M059J (cell line): Measurements from ENCODE around the gene ANO1.

DNA sequence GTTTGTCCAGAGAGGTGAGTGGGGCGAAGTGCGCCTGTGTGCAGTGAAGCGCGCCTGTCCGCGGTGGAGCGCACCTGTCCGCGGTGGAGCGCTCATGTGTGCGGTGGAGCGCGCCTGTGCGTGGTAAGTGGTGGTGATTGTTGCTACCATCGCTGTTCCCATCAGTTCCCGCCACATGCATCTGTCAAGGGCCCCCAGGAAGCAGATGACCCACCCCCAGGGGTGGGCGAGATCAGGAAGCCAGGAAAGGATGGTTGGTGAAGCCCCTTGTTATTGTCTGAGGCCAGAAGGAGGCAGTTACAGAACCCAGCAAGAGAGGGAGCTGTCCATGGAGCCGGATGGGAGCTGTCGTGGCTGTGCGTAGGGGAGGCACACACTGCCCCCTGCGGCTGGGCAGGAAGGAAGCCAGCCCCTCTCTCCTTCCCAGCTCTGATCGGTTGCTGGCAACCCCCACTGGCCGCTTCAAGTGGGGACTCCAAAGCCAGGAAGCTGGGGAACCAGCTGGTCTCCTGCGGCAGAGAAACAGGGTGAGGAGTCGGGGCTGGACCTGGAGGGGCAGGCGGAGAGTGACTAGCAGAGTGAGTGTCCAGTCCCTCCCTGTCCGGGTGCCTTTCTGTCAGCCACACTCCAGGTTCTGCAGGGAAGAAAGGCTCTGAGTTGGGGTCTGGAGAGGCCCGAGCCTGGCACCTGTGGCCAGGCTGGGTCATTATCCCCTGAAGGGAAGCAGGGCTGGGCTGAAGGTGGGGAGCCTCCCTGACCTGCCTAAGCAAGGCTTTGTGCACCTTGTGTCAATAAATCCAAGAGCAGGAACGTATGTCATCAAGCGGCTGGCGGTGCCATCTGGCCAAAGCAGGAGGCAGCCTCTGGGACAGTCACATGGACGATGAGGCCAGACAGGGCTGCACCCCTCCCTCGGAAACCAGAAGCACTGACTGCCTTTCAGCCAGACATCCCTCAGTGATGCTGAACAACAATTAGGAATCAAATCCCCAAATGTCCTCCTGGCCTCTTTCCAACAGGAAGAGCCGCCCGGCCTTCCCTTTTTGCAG lies 73.6 kb upstream of the FGF3 start:
- RAMPAGE, long total RNA, result no peak

DNA sequence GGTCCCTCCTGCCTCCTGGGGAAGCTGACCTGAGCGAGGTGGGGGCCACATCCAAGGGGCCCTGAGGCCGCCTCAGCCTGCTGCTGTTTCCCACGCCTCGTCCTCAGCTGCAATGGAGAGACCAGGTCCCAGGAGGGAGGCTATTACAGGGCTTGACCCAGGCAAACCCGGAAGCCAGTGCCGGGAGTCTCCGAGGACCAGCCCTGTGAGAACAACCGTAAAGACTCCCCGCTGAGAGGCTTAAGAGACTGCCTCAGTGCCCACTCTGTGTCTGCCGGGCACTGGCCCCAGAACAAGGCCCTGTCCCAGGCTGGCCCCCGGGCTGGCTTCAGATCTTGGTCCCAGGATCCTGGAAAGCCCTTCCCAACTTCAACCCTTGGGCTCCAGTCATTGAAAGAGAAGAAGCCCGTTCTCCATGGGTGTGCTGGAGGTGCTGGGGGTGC lies 124.3 kb upstream of the FGF3 start:
- RAMPAGE, long total RNA, result no peak

- RAMPAGE, long total RNA, result no peak
These were observed 111.2 kb upstream of the ANO1 start for GRCh38 chr11:69966827-69967333.

DNA sequence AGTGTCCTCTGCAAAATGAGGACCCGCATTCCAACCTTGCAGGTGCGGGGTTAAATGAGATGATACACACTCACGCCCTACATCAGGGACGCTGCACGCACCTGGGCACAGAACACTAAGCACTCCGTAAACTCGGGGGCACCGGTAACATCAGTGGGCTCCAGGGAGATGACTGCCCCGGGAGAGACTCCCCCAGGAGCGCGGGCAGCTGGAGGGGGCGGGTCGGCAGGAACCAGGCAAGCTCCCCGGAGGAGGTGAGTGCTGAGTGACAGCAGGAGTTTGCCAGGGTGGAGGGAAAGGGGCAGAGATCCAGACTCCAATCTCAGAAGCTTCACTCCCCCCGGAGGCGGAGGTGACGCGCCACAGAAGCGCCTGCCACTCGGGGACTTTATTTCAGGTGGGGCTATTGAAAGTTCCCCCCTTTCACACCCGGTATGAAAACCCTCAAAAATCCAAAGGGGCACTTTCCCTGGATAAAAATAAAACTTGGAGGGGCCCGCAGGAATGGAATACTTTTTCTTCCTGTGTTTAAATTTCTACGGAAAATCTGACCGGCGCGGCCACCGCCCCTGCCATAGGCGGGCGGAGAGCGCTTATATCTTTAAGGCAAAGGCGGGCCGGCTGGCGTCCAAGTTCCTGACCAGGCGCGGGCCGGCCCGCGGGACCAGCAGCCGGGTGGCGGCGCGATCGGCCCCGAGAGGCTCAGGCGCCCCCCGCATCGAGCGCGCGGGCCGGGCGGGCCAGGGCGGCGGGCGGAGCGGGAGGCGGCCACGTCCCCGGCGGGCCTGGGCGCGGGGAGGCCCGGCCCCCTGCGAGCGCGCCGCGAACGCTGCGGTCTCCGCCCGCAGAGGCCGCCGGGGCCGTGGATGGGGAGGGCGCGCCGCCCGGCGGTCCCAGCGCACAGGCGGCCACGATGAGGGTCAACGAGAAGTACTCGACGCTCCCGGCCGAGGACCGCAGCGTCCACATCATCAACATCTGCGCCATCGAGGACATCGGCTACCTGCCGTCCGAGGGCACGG lies at the start of gene ANO1:
ANO1 (plus strand) TSS at position 624 of the 1,022 bp plus-strand sequence.
- RAMPAGE, long total RNA, result no peak

- RAMPAGE, long total RNA, result no peak
These were observed 12.9 kb downstream of the ANO1 start for GRCh38 chr11:70090810-70091627.

- RAMPAGE, long total RNA, result no peak
These were observed 25.4 kb downstream of the ANO1 start for GRCh38 chr11:70103234-70104233.

- RAMPAGE, long total RNA, result no peak
These were observed 14.6 kb upstream of the FADD start for GRCh38 chr11:70188419-70188954.

DNA sequence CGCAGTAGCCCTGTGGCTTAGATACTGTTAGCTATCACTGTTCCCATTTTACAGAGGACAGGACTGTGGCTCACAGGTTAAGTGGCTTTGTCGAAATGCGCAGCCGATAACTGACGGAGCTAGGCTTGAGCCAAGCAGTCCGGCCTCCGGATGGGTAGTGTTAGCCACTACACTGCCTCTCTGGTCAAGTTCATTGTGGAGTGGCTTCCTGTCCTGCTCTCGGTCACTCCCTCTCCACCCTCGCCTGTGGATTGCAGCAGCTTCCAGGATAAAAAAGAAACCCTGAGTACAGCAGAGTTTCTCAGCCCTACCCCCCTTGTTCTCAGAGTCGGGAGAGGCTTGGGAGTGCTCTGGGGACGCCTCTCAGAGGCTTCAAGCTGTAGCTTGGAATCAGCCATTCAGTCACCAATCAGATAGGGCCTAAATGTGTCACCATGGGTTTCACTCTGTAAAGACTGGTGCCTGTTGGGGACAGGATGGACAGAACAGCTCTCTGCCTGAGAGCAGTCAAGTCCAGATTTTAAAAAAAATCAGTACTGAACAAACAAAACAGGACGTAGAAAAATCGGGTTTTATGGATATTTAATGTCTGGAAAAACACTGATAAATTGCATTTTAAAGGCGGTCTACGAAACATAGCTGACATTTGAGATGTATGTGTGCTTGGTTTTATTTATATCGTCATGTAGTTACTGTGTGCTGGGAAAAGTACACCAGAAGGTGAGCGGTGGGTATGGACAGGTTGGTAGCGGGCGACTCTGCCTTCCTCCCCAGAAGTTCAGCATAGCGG lies 1.3 kb downstream of the FADD start:
- RAMPAGE, long total RNA, result no peak

- RAMPAGE, long total RNA, result no peak
These were observed 23.2 kb upstream of the PPFIA1 start for GRCh38 chr11:70247207-70247793.

GRCh38 chr11:70270960-70271733 lies 657 bp downstream of the PPFIA1 start:
- RAMPAGE, long total RNA, result no peak

GRCh38 chr11:70272004-70272630 lies 1.6 kb downstream of the PPFIA1 start:
- RAMPAGE, long total RNA, result no peak

- RAMPAGE, long total RNA, result no peak
These were observed 44.3 kb downstream of the PPFIA1 start for GRCh38 chr11:70314808-70315209.

GRCh38 chr11:70324701-70325178 lies 54.2 kb downstream of the PPFIA1 start:
- RAMPAGE, long total RNA, result no peak

DNA sequence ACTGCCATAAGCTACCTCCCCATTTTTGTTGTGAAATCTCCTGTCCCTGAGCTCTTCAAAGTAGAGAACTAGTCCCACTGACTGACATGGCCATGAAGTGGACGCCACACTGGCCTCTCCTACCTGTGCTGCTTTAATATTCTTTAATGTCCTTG lies 56.4 kb downstream of the PPFIA1 start:
- RAMPAGE, long total RNA, result no peak

GRCh38 chr11:70481852-70483038 lies 83.9 kb downstream of the CTTN start:
- RAMPAGE, long total RNA, result no peak

GRCh38 chr11:70662524-70663159 lies 264.3 kb downstream of the CTTN start:
- RAMPAGE, long total RNA, result no peak

DNA sequence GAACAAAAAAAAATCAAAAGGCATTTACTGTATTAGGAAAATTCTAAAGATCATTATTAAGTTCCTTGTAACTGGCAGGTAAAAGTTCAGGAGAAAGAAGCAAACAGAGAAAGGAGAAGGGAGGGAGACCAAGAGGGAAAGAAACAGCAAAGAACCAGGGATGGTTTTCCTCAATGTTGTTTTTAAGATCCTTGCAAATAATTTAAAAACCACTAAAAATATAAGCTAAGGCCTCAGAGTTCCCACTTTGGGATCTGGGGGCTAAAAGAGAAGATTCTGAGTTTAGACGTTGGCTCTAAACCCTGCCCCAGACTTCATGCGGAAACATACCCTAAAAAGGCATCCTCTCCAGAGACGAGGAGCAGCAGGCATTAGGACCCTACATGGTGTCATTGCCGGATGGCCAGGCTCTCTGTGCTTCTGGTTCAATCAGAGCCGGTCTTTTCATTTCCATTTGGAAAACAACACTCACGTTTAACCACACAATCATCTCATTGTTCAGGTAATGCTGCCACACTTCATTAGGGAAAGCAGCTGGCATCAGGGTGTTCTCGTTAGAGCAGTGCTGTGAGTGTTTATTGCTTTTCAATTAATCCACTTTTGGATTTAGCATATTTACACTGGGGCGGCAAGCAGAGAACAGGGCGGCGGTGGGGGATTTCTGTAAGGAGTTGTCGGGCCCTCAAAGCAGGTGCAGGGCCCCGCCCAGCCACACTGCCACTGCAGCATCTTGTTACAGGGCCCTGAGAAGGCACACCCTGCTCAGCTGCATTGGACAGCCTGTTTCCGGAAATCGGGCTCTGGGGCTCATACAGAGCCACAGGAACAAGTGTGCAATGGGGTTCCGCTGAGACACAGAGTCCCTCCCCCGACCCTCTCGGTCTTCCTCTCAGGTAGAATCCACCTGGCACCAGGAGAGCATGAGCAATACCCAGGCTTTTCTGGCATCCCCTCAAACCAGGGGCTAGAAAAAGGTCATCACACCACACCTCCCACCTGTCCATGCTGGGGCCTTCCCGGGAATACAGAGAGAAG lies 338.6 kb downstream of the SHANK2 start:
- RAMPAGE, long total RNA, result no peak

DNA sequence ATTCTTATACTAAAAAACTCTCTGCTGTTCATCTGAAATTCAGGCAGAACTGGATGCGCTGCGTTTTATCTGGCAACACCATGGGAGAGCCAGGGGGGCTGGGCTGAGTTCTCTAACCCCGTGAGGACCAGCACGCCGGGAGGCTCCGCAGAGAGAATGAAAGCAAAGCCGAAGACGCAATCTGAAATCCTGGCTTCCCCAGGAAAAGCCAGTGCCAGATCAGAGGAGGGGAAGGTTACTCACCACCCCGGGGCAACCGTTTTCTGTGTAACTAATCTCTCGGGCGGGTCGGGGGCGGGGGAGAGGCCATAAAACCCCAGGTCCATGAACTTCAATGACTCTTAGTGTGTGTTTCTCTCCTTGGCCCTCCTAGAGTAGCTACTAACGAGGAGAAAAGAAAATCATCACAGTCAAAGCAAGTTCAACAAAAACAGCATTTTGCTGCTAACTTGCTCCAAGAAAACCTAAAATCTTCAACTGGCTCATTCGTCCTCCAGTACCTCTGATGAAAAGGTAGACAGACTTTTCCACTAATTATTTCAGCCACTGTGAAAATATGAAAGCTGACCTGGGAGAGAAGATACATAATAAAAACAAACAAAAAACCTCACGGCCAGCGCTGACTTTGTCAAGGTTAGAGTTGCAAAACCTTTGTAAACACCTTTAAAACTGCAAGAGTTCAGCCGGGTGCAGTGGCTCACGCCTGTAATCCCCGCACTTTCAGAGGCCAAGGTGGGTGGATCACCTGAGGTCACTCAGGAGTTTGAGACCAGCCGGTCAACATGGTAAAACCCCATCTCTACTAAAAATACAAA lies 99.2 kb downstream of the SHANK2 start:
- RAMPAGE, long total RNA, result no peak

- RAMPAGE, long total RNA, result no peak
These were observed 57.5 kb downstream of the DHCR7 start for GRCh38 chr11:71390695-71391045.

DNA sequence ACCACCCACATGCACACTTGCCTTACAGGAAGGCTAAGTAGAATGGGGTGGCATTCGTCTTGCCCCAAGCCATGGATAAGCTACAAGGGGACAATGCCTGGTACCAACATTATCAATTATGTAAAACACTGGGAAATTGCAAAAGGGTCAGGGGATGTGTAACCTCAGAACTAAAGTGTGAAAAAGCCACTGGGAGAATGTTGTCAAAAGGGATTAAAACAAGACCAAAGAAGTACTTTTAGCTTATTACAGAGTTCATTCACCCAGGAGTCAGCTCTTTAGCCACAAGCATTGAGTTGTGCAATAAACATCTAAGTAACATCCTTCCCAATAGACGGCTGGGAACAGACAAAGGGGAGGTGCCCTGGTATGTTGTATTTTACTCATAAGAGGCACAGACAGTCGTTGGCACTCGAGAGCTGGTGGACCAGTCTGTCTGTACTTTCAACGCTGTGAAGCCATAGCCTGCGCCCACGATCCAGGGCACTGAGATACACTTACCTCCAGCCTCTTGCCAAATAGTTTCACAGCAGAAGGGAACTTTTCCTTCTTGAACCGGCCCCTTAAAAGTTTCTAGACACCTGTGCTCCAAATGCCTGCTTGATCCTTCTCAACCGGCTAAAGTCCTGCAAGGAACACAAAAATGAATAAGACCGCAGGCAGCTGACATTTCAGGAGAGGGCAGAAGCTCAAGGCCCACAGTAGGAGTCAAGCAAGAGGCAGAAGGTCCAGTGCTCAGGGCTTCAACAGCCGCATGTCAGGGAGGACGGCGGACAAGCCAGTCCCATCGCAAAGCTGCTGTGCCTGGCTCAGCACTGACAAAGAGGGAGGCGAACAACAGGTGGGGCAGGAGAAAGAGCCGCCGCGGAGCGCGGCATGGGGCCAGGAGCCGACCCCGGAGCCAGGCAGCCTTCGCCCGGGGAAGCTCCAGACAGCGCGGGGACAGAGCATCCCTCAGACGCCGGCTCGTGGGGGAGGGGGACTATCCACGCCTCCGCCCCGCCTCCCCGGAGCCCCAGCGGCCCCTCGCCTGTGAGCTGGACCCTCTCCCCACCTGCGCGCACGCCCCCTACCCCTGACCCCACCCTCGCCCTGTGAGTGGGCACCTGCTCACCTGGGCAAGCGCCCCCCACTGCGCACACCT lies 712 bp downstream of the DHCR7 start:
- RAMPAGE, long total RNA, result no peak